LUHMES (cell line): Measurements from ENCODE around the genes SLC6A11 and VGLL4.

DNA sequence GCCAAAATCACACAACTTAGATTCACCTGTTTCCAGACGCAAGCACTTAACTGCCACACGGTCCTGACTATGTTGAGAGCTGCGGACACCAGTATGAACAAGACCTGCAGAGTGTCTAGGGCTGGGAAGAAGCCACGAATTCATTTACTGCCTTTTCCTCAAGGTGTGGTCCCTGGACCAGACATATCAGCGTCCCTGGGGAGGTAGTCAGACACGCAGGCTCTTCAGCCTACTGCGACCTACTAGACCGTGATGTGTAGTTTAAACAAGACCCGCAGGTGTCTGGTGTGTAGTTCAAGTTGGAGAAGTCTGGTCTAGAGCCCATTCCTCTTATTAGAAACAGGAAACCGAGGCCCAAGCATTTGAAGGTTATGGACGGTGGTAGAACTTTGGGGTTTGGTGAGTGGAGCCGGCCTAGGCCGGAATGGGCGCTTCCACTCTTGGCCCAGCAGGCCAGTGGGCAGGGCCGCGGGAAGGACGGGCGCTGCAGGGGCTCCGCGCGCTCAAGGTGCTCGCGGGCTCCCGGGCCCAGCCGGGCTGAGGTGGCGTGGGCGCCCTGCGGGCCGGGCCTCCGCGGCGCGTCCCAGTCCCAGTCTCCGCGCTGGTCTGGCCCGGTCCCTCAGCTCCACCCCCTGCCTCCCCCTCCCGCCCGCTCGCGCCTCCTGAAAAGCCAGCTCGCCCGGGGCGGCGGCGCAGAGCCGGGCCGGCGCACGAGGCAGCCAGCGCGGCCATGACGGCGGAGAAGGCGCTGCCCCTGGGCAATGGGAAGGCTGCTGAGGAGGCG lies at the start of gene SLC6A11:
SLC6A11 (plus strand) TSS at position 693 of the 784 bp plus-strand sequence.
- PRO-cap = bidirectional peak, plus-strand start at position 692 of the sequence, minus-strand start at position 609 of the sequence

GRCh38 chr3:10926648-10927393 lies 65.7 kb upstream of the SLC6A1 start:
- PRO-cap = no peak

DNA sequence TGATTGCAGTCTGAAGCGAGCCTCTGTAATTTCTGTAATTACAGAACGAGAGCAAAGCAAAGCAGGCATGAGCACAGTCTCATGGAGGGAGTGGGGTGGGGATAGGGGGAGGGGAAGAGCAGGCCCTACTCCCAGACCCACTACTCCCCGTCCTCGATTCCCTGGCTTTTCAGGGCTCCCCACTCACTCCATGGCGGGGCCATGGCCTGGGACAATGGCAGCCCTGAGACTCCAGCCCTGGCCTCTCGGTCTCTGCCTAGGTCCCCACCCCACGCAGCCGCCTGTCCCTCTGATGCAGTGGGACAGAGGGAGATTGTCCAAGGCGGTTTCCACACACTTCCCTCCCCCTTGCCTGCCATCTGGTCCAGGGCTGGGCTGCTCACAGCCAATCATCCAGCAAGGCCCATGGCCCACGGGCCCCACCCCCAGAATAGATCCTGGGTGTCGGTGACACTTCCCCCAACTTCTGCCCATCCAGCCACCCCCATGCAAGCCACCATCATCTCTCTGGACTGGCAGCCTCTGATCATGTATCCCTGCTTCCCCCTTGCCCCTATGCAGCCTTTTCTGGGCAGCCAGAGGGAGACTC lies 18.3 kb downstream of the SLC6A1 start:
- PRO-cap = no peak

DNA sequence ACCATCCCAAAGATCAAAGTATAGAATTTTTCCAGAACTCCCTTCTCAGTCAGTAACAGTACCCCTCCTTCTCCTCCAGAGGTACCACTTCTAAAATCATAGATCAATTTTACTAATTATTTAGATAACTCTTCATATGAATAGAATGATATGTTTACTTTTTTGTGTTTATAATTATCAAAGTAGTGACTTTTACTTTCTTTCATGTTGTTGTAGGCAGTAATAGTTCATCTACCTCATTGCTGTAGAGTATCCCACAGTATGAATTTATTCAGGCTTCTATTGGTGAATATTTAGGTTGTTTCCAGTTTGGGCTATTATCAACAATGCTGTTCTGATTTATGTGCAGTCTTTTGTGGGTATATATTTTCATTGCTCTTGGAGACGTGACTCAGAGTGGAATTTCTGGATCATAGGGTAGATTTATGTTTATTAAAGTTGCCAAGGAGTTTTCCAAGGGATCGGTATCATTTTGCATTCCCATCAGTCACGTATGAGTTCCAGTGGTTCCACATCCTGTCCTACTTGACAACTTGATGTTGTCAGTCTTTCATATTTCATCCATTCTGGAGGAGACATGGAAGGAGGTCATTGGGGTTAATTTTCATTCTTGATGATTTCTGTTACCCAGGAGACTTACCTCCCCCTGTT lies 8.5 kb upstream of the HRH1 start:
- PRO-cap = no peak

- PRO-cap = no peak
Observed at GRCh38 chr3:11184189-11184779, 30.0 kb downstream of the HRH1 start.

GRCh38 chr3:11195674-11196326 lies 41.5 kb downstream of the HRH1 start:
- PRO-cap = no peak

- PRO-cap = no peak
Observed at GRCh38 chr3:11288339-11288580, 16.1 kb downstream of the ATG7 start.

DNA sequence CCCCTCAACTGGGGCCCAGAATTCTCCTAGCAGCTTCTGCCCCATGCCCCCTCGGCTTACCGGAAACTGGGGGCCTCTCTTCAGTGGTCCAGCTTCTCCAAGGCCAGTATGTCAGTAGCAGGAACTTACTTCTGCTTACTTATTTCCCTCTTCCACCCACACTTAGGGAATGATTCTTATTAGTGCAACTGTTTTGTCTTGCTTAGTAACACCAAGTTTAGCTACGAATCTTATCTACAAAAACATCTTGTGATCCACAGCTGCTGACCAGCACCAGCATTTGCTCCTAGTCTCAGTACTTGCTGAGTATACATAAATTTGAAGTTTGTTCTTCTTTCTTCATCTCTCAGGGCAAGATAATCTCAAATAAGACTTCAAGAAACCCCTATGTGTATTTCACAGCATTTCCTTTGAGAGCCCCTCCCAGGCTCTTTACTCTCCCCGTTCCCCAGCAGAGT lies 35.9 kb downstream of the ATG7 start:
- PRO-cap = no peak

DNA sequence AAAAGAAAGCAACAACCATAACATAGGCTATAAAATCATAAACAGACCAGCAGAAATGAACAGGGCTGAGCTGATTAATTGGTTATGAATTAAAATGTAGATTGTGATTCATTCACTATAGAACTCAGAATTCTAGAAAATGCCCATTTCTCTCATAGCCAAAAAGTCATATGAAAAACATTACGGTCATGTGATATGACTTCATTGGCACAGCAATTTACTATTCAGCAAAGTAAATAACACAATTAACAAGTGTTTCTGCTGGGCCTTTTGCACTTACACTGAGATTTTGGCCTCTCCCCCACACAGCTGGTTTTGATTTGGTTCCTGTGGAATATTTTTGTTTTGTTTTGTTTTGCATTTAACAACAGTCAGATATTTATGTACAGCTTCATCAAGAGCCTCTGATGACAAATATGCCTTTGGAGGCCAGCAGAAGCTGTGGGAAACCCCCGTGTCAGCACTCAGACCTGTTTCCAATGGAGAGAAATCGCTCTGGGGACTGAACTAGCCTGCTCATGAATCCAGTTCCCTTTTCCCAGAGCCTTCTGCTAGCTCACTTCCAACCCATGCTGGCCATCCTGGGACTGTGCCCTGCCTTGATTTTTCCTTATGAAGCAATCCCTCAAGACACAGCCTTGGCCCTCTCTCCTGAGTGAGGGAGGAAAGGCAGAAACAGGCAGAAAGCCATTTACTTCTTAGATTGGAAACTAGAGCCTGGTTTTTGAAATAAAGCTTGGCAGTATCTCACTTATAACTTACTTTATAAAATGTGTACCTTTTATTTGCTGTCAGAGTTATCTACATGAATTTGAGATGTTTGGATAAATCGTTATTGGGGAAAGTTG lies 161.9 kb downstream of the ATG7 start:
- PRO-cap = no peak

DNA sequence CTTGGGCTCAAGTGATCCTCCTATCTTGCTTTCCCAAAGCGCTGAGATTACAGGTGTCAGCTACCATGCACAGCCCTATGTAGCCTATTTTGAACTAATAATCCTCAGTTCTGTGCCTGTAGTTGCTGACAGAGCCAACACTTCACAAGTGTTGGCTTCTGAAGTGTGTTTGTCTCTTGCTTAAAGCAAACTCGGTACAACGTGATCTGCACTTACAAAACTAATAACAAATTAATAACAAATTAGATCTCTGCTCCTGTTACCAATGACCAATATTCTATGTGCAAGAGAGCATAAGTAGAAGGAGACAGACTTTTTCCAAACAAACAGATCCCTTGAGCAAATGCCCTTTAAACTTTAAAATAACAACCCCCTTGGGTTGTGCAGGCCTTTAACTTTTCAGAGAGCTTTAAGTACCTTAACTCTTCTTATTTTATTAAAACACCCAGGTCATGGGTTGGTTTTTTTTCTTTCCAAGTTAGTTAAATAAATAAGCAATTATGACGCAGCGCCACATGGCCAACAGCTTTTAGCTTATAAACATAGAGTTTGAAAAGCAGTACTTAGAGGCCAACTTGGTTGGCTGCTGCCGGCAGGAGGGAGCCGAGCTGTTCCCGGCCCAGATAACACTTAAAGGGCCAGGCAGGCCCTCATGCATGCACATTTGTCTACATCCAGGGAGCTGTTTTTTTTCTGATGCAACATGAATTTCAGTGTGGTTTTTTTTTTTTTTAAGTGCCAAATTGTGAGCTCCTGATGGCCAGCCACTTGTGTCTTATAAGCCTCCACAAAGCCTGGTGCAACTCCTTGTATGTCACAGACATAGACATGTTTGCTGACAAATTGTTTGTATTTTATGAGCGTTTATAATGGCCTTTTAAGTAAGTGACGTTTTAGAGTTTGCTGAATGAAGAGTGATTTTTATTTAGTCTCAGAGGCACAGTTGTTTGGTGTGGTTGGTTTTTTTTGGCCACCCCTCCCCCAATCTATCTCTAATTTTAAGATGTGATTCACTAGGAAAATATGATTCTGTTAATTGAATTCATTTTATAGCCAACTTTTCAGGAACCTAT lies 134.7 kb downstream of the VGLL4 start:
- PRO-cap = unidirectional peak, plus-strand start at position 566 of the sequence; bidirectional peak, plus-strand start at position 633 of the sequence, minus-strand start at position 586 of the sequence; unidirectional peak, minus-strand start at position 639 of the sequence

- PRO-cap = no peak
Observed at GRCh38 chr3:11556154-11556824, 87.4 kb downstream of the VGLL4 start.

- PRO-cap = no peak
Observed at GRCh38 chr3:11592224-11592767, 51.4 kb downstream of the VGLL4 start.

- PRO-cap = no peak
Observed at GRCh38 chr3:11612383-11613078, 31.2 kb downstream of the VGLL4 start.

- PRO-cap = no peak
Observed at GRCh38 chr3:11613079-11613680, 30.5 kb downstream of the VGLL4 start.

- PRO-cap = bidirectional peak, plus-strand start at chr3:11643373, minus-strand start at chr3:11643303; bidirectional peak, plus-strand start at chr3:11644090, minus-strand start at chr3:11643916
Observed at GRCh38 chr3:11643218-11644351, at the start of gene VGLL4. TSS of gene VGLL4 (minus strand) at chr3:11643915.

GRCh38 chr3:11718932-11720071 lies 75.6 kb upstream of the VGLL4 start:
- PRO-cap = no peak

DNA sequence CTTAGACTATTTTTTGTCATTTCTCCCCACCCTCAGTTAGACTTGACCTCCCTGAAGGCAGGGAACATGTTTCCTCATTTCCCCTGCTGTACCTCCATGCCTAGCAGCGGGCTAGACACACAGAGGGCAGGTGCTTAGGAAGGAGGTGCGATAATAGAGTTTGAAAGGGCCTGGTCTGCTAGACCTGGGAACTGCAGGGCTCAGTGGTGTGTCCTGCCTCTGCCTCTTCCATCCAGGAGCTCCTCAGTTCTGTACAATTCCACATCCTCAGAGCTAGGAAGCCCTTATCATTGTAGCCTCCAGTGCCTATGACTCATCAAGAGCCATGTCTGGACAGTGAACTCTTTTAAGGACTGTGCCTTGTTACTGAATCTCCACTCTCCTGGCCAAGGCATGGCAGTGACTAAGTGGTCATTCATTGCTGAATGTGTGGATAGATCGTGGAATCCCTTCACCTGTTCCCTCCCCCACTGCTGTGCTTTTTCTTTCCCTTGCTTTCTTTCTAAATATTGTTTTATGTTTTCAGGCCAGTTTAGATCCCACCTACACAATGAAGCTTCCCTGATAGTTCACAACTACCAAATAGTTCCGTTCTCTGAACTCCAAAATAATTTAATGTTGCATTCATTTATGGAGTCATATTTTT lies 2.9 kb downstream of the TIMP4 start:
- PRO-cap = no peak

DNA sequence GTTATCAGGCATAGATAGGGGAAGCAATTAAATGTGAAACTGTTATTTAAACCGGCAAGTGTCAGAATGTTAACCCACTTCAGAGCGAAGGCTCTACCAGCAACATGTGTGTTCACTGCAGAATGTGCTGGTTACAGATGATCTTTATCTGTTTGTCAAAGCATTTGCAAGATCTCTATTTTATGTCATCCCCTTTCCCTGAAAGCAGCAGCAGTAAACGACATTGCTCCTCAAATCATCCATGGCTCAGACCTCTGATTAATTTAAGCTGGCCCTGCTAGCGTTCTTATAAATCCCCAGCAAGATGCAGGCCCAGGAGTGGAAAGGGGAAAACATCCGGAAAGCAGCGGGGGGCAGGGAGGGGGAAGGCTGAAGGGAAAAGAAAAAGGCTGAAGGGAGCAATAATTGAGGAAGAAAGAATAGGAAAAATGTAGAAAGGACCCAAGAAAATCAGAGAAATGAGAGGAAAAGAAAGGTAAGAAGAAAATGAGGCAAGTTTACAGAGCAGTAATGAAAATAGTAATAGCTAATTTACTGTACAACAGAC lies 58.0 kb upstream of the TSEN2 start:
- PRO-cap = no peak

DNA sequence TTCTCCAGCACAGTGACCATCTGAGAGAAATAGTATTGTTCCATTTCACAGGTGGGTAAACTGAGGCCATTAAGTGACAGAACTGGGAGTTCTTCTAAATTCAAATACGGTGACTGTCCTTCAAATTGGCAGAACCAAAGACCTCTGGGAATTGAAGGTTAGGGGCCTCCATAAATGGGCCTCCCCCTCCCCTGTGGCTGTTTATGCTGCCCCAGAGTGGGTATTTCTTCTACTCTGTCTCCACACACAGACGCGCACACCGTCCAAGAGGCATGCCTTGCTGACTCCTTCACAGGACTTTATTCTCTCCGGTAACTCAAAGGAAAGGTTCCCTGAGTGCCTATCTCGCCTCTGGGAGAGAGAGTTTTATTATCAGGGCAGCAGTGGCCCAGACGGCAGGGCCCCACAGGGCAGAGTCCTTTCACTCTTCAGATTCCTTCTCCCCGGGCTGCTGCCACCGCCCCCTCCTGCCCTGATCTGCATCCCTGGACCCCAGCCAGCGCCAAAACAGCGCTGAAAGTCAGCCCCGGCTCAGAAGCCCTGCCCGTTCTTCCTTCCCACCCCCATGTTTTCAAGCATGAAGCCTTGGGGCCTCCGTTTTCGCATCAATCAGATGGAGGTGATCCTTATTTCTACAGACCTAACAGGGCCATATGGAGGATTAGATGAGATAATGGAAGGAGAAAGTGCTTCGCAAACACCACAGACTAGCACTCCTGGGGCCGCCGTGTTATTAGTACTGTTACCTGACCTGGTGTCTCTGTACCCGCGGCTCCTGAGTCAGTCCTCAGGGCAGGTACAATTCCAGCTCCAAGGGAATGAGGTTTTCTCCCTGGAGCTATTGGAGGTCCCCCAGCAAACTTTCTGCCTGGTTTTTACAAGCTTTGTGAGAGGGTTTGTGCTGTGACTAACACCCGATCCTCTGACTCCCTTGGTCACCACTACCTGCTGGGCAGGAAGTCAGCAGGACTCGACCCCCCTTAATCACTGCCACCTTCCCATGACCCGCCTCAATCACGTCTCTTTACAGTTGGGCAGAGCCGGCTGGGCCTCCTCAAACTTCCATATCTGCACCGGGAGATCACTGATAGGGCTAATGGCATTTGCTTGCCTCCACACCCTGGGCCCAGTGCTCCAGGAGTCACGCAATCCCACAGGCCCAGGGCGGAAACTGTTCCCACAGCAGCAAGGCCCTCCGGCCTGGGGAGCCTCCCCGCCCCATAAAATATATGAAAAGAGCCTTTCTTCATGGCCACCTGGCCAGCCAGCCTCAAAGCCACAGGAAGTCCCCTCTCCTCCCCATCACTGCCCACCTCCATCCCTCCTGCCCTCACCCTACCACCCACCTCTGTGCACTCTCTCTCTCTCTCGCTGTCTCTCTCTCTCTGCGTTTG lies 39.5 kb upstream of the TSEN2 start:
- PRO-cap = no peak

DNA sequence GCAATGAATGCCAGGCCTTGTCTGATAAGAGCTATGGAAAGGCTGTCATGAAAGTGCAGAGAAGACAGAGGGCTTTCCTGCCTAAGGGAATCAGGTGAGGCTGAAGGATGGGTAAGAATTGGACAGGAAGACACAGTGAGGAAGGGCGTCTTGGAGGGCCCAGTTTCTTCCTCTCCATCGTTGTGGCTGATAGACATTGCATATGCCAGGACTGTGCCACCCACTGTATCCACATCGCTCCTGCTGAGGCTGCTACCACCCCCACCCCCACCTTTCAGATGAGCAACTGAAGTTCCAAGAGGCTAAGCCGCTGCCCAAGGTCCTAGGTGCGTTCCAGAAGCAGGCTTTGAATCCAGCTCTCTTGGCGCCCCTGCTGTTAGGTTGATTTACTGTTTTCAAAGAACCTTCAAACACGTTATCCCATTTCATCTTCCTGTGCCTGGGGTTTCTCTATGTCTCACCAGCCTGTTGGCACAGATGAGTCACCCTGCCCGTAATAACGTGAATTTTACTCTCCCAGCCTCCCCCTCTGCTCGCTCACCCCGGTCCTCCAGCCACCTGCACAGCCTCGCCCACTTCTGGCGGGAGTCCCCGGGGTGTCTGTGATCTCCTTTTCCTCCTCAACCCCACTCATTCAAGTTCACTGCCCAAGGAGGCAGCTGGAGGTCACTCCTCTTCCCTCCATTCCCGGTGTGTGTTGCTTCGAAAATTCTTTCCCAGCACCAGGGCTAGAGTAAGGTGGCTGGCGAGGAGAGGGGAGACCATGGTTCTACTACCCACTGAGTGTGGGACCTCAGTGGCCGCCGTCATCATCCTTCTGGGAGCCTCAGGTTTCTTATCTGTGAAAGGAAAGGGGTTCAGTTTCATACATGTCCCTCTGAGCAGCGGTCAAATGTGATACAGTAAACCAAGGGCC lies 13.0 kb upstream of the TSEN2 start:
- PRO-cap = no peak